Thoracic aorta endothelial cell (primary cell): ENCODE measurements around a stretch of chr16.

GRCh38 chr16:88869326-88870187 is 3.1 kb upstream of the PABPN1L start:
- CAGE, long polyA plus RNA, result no peak

- CAGE, long polyA plus RNA, result no peak
Measured at GRCh38 chr16:88880615-88881123, 14.2 kb upstream of the PABPN1L start.

DNA sequence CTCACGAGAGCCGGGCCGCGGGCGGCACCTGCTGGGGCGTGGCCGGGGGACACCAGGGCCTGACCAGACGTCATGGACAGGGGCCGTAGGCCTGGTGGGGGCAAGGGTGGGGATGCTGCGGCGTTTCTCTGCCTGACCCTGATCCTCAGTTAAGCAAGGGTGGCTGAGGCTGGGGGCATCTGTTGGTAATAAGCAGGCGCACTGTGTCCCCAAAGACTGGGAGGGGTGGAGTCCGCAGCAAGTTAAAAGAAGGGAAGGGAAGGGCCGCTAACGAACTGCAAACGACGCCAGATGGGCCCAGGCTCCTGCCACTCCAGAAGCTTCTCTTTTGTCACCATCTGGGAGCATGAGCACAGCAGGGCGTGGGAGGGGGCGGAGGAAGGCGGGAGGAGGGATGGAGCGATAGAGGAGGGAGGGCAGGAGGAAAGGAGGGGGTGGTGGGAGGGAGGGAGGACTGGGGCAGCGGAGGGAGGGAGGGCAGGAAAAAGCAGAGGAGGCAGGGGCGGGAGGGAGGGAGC is 22.5 kb upstream of the PABPN1L start:
- CAGE, long polyA plus RNA, result no peak

GRCh38 chr16:88956674-88957434 is 20.2 kb downstream of the CBFA2T3 start:
- CAGE, long polyA plus RNA, result no peak

- CAGE, long polyA plus RNA, result no peak
Measured at GRCh38 chr16:89118307-89118967, 24.8 kb downstream of the ACSF3 start.

DNA sequence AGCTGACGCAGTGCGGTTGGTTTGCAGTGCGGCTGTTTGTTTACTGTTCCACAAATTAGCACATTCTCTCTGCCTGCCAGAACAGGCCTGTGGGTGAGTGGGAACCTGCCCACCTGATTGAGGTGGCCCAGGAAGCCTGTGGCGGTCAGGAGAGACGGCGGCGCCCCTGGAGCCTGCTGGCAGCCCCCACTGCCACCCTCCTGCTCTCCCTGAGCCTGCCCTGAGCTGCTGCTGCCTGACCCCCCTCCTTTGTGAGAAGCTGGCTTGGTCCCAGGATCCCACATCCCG is 37.9 kb upstream of the CDH15 start:
- CAGE, long polyA plus RNA, result no peak

DNA sequence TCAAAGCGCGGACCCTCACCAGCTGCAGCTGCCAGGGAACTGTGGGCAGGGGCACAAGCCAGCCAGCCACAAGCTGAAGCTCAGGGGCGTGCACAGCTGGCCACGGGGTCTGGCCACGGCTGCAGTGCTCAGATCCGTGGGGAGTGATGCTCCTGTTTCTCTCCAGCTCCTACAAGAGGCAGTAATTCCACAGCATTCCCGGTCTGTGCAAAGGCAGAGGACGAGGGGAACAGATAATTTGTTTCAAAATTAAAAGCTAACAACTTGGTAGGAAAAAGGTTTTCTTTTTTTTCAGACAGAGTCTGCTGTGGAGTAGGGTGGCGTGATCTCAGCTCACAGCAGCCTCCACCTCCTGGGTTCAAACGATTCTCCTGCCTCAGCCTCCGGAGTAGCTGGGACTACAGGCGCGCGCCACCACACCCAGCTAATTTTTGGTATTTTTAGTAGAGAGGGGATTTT is 49.5 kb downstream of the ZNF778 start:
- CAGE, long polyA plus RNA, result no peak

- CAGE, long polyA plus RNA, result no peak
Measured at GRCh38 chr16:89277630-89278260, 60.2 kb downstream of the ZNF778 start.

DNA sequence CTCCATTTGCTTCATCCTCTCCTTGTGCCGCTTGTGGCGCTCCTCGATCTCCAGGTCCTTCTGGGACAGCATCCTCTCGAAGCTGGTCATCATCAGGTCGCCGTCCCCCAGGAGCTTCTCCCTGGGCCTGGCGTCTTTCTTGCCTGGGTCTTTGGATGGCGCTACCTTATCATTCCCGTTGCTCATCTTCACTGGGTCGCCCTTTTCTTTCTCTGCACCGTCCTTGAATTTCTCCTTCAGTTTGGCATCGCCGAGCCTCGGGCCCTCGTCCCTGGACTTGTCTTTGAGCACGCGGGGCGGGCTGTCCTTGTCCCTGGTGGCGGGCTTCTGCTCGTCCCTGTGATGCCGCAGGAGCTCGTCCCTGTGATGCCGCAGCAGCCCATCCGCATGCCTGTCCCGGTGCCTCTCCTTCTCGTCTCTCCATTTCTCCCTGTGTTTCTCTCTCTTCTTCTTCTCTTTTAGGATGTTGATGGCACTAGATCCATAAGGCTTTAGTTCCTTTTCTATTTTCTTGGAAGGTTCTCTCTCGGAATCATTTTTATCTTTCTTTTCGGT is 64.3 kb downstream of the ZNF778 start:
- CAGE, long polyA plus RNA, result no peak

DNA sequence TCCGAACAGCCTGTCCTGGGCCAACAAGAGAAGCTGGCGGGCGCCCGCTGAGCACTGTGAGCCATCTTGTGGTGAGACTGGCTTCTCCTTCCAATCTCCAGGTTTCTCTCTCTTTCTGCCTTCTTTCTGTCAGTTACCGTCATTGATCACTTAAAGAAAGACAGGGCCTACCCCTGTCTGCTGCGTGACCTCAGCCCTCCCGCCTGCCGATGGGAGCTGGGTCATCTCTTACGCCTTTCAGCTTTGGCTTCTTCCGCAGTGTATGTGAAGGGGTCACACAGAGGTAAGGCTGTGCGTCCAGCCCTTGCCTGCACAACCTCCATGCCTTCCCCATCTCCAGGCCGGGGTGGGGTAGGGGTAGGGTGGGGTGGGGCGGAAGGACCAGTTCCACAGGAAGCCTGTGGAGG is 80.2 kb downstream of the ZNF778 start:
- CAGE, long polyA plus RNA, result no peak

DNA sequence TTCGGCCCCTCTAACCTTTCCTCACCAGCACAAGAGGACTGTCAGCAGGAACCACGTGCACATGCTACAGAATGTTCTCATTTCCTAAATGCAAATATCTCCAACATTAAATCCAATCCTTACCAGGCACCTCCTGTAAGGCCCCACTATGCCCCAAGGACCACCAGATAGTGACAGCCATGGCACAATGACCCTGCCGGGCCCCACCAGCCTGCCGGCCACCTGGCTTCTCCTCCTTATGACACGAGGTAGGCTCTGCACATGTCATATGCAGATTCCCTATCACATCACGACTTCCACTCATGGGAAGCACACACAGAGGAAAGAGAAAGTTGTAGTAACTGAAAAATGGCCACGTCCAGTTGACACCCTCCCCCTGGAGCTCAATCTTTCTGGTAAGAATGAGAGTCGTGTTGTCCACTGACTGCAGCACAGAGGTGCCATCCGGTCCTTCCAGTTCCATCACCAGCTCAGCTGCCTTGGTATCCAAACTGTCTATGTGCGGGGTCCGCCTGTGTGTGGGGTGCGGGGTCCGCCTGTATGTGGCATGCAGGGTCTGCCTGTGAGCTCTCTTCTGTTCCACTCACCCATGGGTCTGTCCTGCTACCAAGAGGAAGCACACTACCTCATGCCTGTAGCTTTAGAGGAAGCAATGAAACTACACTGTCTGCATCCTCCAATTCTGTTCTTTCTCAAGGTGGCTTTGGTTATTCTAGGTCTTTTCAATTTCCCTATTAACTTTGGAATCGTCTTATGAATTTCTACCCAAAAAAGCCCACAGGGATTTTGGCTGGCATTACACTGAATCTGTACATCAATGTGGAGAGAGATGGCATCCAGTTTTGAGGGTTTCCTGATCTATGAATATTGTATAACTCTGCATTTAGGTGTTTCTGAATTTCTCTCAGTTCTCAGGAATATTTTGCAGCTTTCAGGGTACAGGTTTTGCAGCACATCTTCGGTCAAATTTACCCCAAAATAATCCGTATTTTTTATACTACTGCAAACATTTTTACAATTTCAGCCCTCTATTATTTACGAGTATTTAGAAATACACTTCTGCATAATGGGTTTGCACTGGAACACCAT is 92.5 kb downstream of the ZNF778 start:
- CAGE, long polyA plus RNA, result no peak

- CAGE, long polyA plus RNA, result no peak
Measured at GRCh38 chr16:89318765-89319352, 101.4 kb downstream of the ZNF778 start.

- CAGE, long polyA plus RNA, result no peak
Measured at GRCh38 chr16:89407198-89408441, 82.7 kb downstream of the ANKRD11 start.

- CAGE, long polyA plus RNA, result no peak
Measured at GRCh38 chr16:89425093-89425608, 65.2 kb downstream of the ANKRD11 start.

- CAGE, long polyA plus RNA, result no peak
Measured at GRCh38 chr16:89446539-89447186, 43.7 kb downstream of the ANKRD11 start.

- CAGE, long polyA plus RNA, result no peak
Measured at GRCh38 chr16:89534539-89534954, 25.9 kb upstream of the RPL13 start.

DNA sequence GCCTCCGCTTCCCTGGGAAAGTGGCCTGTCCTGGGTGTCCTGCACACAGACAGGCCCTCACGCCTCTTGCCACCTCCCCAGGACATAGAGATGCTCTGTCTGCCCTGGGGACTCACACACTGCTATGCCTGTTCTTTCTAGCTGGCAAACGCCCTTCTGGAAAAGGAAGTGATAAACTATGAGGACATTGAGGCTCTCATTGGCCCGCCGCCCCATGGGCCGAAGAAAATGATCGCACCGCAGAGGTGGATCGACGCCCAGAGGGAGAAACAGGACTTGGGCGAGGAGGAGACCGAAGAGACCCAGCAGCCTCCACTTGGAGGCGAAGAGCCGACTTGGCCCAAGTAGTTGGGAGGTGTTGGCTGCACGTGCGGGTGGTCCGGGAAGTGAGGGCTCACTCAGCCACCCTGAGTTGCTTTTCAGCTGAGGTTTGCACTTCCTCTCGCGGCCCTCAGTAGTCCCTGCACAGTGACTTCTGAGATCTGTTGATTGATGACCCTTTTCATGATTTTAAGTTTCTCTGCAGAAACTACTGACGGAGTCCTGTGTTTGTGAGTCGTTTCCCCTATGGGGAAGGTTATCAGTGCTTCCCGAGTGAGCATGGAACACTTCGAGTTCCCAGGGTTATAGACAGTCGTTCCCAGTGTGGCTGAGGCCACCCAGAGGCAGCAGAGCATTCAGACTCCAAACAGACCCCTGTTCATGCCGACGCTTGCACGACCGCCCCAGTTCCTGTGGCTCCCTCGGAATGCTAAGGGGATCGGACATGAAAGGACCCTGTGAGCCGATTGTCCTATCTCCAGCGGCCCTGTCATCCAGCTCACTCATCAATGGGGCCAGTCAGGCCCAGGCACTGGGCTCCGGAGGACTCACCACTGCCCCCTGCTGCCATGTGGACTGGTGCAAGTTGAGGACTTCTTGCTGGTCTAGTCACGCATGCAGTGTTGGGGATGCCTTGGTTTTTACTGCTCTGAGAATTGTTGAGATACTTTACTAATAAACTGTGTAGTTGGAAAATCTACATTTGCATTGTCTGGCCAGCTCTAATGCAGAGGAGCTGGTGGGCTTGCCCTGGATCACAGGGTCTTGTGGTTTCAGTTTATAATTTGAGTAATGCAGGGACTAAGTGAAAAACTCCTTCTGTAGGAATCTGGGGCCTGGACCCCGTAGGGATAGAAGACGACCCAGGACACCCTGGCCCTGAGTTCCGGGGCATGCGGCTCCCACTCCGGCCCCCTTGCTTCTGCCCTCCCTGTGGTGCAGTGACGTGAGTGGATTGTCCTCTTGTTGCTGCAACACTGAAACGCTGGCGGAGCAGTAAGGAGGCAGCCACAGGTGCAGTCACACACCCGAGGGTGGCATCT is 3.3 kb upstream of the RPL13 start:
- CAGE, long polyA plus RNA, result no peak

DNA sequence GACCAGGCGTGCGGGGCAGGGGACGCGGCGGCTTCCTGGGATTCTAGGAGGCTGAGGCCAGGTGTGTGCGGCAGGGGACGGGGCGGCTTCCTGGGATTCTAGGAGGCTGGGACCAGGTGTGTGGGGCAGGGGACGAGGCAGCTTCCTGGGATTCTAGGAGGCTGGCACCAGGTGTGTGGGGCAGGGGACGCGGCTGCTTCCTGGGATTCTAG is 283 bp downstream of the DPEP1 start:
- CAGE, long polyA plus RNA, result no peak

DNA sequence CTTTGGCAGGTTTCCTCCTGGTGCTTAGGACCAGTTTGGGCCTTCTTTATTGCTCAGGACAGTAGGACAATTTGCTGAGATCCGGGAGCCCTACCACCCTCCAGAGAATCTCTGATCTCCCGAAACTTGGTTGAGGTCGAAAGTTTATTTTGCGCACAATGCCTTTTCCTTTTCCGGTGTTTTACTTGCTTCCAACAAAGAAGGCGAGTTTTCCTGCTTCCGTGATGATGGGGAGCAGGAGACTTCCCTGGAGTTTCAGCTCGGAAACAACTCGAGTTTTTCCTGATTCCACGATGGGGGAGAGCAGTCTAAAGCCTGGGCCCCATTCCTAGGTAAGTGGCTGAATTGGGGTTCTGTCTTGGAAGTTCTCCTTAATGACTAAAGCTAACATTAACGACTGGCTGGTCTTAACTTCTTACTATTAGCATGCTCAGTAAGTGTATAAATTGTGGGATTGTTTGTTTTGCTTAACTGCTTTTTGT is 13.9 kb upstream of the CDK10 start:
- CAGE, long polyA plus RNA, result no peak

DNA sequence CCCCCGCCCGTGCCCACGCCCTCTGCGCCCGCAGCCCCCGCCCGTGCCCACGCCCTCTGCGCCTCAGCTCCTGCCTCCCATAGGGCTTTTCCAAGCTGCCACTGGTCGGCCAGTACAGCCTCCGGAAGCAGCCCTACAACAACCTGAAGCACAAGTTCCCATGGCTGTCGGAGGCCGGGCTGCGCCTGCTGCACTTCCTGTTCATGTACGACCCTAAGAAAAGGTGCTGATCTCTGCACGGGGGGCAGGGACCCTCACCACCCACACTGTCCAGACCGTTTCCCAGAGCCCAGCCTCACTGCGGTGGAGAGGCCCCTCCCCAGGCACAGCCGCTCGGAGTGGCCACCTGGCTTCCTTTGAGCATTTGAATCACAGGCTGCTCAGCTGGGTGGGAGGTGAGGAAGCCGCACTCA is 6.7 kb downstream of the SPATA2L start:
- CAGE, long polyA plus RNA, result no peak